Monocyte (primary cell): ENCODE measurements around the gene EEA1.

GRCh38 chr12:92927831-92928399 lies 1.2 kb downstream of the EEA1 start:
- PRO-cap, 2 experiments, result peak in 1 of 2 experiments; most common minus-strand start chr12:92928269 (in 1)

GRCh38 chr12:92928400-92929401 lies at the start of gene EEA1:
Gene EEA1, minus strand, starts transcription at chr12:92929295.
- PRO-cap, 2 experiments, result peak in 2 of 2 experiments; most common plus-strand start chr12:92928490 (in 1); most common minus-strand start chr12:92929270 (in 2)

GRCh38 chr12:93060630-93061575 lies 131.8 kb upstream of the EEA1 start:
- PRO-cap, 2 experiments, result no peak in any of the 2 experiments

- PRO-cap, 2 experiments, result no peak in any of the 2 experiments
Observed at GRCh38 chr12:93173930-93175059, 203.4 kb upstream of the NUDT4 start.

DNA sequence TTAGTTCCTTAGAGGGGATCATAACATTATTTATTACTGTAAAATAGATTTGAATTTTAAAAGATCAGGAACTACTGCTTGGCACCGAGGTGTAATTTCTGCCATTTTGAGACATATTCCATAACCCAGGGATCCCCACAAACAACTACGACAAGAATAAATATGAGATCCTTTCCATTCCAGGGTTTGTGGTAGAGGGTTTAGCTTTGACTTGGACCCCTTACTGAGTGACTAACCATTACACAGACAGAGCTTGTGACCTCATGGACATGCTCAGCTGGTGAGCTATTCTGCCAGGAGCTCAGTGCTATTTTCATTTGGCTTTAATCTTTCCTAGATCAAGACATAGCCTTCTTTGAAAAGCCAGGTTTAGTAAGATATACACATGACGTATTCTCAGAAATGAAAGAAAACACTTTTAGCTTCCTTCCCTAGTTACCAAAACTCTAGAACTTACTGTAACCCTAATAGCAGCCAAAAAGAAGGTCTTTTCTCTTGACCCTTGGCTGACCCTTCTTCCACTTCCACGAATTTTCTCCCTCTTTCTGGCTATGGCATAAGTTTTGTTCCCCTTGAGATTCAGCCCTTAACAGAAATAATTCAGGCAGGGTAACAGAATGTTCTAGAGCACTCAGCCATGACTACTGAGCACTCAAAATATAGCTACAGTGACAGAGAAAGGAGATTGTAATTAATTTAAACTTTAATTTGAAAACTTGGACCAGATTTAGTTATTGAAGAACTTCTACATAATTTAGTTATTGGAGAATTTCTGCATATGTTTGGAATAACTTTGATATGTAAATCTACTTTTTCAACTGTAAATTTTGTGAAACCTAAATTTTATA lies 75.0 kb upstream of the NUDT4 start:
- PRO-cap, 2 experiments, result no peak in any of the 2 experiments

DNA sequence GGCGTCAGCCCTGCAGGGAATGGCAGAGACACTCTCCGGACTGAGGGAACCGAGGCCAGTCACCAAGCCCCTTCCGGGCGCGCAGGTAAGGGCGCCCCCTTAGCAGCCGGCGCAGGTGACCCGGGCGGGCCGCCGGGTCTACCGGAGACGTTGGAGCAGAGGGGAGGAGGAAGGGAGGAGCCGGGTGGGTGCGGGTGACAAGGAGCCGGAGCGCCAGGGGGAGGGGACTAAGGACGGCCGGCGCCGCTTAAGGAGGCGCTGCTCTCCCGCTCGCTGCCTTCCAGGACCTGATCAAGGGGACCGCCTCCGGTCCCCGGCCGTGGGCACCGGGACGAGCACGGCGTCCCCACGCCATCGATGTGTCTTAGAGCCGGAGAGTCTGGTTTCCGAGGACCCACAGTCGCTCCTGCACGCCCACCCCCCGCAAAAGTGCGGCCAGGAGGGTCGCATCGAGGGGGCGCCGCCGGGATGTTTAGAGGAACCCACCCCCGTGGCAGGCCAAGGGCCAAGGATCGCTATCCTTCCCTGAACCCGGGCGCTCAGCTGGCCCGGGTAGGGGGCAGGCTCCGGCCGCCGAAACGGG lies 2.3 kb upstream of the SOCS2 start:
- PRO-cap, 2 experiments, result peak in 1 of 2 experiments; most common plus-strand start position 276 of the sequence (in 1); most common minus-strand start position 171 of the sequence (in 1)

GRCh38 chr12:93573299-93573729 lies 839 bp downstream of the SOCS2 start:
- PRO-cap, 2 experiments, result no peak in any of the 2 experiments

DNA sequence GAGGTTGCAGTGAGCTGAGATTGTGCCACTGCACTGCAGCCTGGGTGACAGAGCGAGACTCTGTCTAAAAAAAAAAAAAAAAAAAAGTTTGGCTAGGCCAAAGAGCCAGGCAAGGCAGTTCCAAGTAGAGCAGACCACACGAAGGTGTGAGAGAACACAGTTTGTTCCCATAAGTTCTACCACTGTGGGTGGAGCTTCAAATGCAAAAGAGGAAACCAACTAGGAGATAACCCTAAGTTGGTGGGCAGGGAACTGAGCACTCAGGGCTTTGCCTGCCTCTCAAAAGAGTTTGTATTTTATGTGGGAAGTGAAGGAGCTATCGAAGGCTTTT lies 15.1 kb downstream of the SOCS2 start:
- PRO-cap, 2 experiments, result no peak in any of the 2 experiments

- PRO-cap, 2 experiments, result no peak in any of the 2 experiments
Observed at GRCh38 chr12:93775114-93775606, 98.0 kb downstream of the CRADD start.

DNA sequence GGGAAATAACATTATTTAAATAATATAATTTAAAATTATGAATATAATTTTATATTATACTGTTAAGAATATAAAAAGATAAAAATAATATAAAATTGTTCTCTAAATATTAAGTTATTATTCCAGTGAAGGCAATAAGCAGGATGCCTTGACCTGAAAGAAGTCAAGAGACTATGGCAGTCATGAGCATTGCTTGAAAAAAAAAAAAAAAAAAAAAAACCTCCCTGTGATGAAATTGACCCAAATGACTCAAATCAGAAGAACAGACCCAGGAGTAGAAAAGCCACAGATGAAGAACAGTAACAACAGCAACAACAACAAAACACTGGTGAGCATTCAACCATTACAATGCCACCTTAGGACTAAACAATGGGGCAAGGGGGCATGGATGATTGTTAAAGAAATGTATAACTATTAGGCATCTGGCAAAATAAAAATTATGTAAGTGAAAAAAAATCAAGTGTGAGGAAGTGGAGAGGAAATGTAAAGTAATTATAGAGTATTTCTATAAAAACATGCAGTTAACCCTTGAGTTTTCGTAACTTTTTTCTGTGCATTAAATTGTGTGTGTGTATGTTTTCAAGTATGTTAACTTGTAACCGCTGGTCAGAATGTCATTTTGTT lies 170.2 kb downstream of the CRADD start:
- PRO-cap, 2 experiments, result peak in 1 of 2 experiments; most common plus-strand start position 286 of the sequence (in 1); most common minus-strand start position 145 of the sequence (in 1)

DNA sequence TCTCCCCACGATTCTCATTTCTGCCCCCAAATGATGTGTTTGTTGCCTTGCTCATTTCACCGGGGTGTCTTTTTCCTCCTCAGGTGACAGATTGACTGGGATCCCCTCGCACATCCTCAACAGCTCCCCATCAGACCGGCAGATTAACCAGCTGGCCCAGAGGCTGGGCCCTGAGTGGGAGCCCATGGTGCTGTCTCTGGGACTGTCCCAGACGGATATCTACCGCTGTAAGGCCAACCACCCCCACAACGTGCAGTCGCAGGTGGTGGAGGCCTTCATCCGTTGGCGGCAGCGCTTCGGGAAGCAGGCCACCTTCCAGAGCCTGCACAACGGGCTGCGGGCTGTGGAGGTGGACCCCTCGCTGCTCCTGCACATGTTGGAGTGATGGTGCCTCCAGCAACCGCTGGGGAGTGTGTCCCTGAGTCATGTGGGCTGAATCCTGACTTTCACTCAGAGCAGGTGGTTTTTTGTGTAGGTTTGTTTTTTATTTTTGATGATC lies 172.8 kb downstream of the CRADD start:
- PRO-cap, 2 experiments, result no peak in any of the 2 experiments

- PRO-cap, 2 experiments, result no peak in any of the 2 experiments
Observed at GRCh38 chr12:94007668-94007962, 140.8 kb upstream of the PLXNC1 start.

GRCh38 chr12:94063089-94063744 lies 85.2 kb upstream of the PLXNC1 start:
- PRO-cap, 2 experiments, result no peak in any of the 2 experiments

GRCh38 chr12:94262859-94263632 lies 114.7 kb downstream of the PLXNC1 start:
- PRO-cap, 2 experiments, result peak in 1 of 2 experiments; most common plus-strand start chr12:94263255 (in 1)

DNA sequence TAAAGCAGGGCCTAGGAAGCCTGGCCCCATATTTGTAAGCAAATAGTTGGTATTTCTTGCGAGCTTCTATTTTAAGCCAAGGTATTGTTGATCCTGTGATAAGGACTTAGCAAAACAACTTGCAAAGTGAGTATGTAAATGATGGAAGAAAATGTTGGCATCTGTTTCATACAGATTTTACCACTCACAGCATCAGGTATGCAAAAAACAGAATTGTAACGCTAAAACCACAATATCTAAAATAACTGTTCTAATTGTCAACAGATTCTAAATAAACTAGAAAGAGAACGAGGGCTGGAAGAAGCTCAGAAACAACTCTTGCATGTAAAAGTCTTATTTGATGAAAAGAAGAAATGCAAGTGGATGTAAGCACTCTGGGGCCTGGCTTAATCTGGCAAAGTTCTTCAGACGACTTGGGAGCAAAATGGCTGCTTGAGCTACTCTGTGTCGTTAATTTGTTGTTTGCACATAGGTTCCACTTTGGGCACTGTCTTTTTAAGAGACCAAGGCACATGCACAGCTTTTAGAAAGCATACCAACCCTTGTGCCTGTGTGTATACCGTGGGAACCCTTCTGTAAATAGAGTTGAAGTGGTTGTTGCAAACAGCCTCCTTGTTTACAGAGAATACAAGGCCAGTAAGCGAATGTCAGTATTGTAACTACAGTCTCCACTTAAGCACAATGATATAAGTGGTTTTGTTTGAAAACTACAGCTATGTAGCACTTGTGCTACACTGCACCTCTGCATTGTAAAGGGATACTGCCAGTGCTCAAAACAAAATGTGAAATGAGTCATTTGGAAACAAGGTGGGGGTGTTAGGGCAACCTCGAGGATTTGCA lies 154.5 kb downstream of the CEP83 start:
- PRO-cap, 2 experiments, result no peak in any of the 2 experiments

GRCh38 chr12:94643647-94643927 lies 6.8 kb downstream of the TMCC3 start:
- PRO-cap, 2 experiments, result peak in 2 of 2 experiments; most common plus-strand start chr12:94643789 (in 2); most common minus-strand start chr12:94643755 (in 1)

GRCh38 chr12:94713089-94713641 lies 62.8 kb upstream of the TMCC3 start:
- PRO-cap, 2 experiments, result no peak in any of the 2 experiments

- PRO-cap, 2 experiments, result no peak in any of the 2 experiments
Observed at GRCh38 chr12:94769126-94769527, 118.8 kb upstream of the TMCC3 start.

- PRO-cap, 2 experiments, result no peak in any of the 2 experiments
Observed at GRCh38 chr12:94815834-94816321, 165.5 kb upstream of the TMCC3 start.

GRCh38 chr12:95317997-95318675 lies 100.5 kb downstream of the VEZT start:
- PRO-cap, 2 experiments, result no peak in any of the 2 experiments